Tibial artery (tissue), 1 donor: ENCODE results near the genes PSMB5 and PSMB11.

GRCh38 chr14:22998139-22998906, 11.6 kb downstream of the C14orf93 start:
- PRO-cap = no peak

GRCh38 chr14:23028727-23029305, 5.9 kb downstream of the PSMB5 start:
- PRO-cap = no peak

- PRO-cap = unidirectional peak, minus-strand start at chr14:23034885
These were observed at the start of gene PSMB5 for GRCh38 chr14:23034315-23035390. Gene PSMB5 (minus strand): TSS chr14:23034900.

GRCh38 chr14:23041787-23042314, at the start of gene PSMB11:
Gene PSMB11 (plus strand): TSS chr14:23042212.
- PRO-cap = no peak

DNA sequence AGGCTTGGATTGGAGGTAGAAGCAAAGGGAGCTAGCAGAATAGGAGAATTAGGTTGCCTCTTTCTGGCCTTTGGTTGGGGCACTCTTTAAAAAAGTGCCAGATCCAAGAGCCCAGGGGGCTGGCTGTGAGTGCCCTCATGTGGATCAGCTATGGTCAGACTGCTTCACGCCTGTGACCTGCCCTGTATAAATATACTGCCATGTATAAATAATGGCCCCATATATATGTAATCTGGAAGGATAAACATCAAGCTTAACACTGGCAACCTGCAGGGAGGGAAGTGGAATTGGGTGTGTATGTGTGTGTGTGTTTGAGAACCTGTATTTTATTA, 837 bp upstream of the BCL2L2 start:
- PRO-cap = no peak

GRCh38 chr14:23310618-23311432, 4.2 kb downstream of the BCL2L2 start:
- PRO-cap = no peak

GRCh38 chr14:23351452-23352295, 1.0 kb downstream of the SLC22A17 start:
- PRO-cap = no peak

GRCh38 chr14:23353327-23354153, 853 bp upstream of the SLC22A17 start:
- PRO-cap = no peak

- PRO-cap = no peak
These were observed 8.1 kb upstream of the MYH6 start for GRCh38 chr14:23416010-23416644.

GRCh38 chr14:23447814-23448368, 12.4 kb upstream of the MYH7 start:
- PRO-cap = no peak

DNA sequence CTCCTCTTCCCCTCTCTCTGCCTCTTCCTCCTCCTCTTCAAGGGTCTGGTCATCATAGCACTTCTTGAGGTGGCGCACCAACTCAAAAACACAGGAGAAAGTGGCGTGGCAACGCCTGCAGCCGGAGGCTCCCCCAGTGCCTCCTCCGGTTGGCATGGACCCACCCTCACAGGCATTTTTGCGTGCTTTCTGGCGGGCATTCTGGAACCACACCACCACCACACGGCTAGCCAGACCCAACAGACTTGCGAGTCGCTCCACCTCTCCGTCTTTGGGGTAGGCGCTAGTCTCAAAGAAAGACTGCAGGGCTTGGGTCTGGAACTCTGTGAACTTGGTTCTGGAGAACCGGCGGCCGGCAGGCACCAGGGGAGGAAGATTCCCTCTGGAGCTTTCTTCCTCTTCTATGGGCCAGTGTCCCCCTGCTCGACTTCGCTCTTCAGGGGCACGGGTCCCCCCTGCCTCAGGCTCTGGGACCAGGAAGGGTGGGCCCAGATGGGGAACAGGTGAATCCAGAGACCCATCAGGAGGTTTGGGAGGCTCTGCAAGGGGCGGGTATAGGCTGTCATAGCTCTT, 26.7 kb downstream of the ZFHX2 start:
- PRO-cap = no peak

- PRO-cap = no peak
These were observed 23.5 kb upstream of the DHRS2 start for GRCh38 chr14:23612677-23613032.

DNA sequence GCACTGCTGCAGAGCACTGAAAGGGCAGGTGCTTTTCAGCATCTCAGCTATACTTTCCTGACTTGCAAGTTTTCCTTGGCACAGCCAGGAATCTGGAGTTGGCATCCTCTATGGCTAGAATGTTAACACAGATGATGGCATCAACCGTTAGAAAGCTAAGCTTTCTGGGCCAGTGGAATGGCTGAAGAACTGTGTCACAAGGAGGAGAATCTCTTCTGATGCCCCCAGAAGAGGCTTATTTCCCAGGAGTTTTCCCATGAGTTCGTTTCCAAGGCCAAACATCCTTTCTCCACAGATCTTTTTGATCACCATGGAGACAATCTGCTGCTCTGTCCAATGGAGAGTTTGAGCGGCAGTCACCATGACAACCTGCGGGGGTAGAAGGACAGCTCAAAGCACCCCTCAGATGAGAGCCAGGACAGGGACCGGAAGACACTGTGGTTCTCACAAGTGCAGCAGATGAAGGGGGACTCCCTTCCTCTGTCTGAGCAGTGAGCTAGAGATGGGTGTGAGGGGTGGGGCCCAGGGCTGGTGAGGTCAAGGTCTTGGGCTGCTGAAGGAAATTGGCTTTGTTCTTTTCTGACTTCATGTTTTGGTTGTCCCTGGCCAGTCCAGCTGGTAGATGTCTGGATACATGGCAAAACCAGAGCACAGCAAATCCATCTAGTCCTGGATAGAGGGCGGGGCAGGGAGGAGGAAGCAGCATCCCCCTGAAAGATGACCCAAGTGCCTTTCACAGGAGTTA, 24.1 kb downstream of the DHRS2 start:
- PRO-cap = no peak

- PRO-cap = no peak
These were observed 1.9 kb upstream of the DHRS4 start for GRCh38 chr14:23951559-23952238.

GRCh38 chr14:23954836-23955429, 1.4 kb downstream of the DHRS4 start:
- PRO-cap = no peak

GRCh38 chr14:24006612-24007299, 18.0 kb downstream of the DHRS4L2 start:
- PRO-cap = no peak

DNA sequence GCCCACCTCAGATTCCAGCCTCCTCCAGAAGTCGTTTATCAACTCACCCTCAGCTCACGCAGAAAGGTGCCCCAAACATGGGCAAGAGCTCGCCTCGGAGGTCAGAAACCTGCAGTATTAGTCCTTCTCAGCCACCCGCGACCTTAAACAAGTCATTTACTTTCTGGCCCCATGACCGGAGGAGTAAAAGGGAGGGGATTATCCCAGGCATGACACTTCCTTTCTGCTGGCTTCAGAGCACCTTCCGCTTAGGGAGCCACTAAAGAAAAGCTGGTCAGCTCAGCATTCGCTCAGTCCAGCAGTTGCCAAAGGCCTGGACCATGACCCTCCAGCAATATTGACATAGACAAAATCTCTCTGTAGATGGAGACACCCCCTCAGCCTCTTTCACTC, 4.3 kb upstream of the CPNE6 start:
- PRO-cap = no peak

DNA sequence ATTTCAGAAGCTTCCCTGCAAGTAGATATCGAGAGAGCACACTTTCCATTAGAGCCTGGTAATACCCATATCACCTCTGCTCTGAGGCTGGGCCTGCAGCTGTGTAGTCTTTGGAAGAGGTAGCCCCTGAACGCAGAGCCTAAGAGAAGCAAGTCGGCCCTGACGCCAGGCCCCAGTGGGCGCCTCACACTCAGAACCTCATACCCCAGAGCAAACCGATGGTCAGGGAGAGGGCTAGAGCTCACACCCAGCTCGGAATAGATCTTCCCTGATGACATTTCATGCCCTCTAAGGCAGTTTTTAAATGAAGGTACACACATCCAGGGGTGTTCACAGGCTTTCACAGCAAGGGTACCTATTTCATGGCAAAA, 6.2 kb upstream of the FITM1 start:
- PRO-cap = no peak

DNA sequence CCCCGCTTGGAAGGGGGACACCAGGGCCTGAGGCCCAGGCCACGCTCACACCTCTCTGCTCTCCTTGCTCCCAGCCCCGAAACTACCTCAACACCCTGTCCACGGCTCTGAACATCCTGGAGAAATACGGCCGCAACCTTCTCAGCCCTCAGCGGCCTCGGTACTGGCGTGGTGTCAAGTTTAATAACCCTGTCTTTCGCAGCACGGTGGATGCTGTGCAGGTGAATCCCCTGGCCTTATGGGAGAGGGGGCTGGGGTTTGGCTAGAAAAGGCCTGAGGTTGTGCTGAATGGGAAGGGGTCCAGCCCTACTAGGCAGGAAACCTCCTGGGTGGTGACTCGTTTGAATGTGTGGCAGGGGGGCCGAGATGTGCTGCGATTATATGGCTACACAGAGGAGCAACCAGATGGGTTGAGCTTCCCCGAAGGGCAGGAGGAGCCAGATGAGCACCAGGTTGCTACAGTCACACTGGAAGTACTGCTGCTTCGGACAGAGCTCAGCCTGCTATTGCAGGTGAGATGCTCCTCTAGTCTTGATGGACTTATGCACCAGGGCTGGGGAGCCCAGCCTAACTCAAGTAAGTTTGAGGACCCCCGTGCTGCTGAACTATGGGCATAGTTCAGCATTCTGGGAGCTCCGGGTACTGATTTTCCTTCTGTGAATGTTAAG, 738 bp downstream of the RNF31 start:
- PRO-cap = no peak

- PRO-cap = no peak
These were observed 3.0 kb downstream of the IRF9 start for GRCh38 chr14:24164134-24164360.